Liver (tissue), 9 donors: ENCODE measurements around a stretch of chr2.

DNA sequence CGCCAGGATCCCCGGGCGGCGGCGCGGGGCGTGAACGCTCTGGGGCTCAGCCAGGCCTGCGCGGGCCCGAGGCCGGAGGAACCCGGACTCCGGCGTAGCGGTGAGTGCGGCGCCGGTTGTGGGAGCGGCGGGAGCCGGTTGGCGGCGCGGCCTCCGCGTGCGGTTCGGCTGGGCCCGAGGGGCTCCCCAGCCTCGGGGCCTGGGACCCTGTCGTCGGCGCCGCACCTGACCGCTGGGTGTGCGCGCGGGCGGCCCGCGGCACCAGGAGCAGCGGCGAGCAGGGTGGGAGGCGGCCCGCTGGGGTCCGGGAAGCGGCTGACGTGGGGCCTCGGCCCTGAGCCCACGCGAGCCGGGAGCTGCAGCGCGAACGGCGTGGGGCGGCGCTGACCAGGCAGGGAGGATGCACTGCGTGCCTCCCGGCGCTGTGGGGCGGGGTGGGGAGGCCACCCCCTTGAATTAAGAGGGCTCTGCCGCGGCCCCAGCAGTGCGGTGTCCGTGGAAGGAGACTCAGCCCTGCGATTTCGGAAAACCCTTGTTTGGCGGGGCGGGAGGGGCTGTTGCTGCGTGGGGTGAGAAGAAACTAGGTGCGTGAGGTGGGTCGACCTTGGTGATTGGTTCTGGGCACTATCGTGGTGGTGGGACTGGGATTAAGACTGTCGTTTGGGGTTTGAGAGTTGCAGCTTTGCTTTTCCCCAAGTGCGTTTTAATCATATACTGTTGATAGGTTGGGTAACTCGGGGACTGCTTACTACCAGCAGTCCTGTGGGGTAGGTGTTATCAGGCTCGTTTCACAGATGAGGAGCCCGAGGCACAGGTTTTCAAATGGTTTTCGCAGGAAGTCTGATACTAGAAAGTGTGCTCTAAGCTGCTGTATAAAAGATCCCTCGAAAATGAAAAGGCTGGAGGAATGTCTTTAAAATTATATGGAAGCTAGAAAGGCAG lies 594 bp downstream of the ACSL3 start:
- PRO-cap, 5 experiments, result peak in 1 of 5 experiments; most common plus-strand start position 484 of the sequence (in 1); most common minus-strand start position 402 of the sequence (in 1)
- RAMPAGE, long total RNA, 2 experiments, result no peak in any of the 2 experiments
- RRBS, result under 1% methylated on average over 27 of the region's 82 CpGs

GRCh38 chr2:223055900-223056324 lies 3.9 kb downstream of the KCNE4 start:
- PRO-cap, 5 experiments, result no peak in any of the 5 experiments
- RAMPAGE, long total RNA, 2 experiments, result no peak in any of the 2 experiments
- RRBS, result no CpG with 5 or more reads among the region's 5 CpGs

DNA sequence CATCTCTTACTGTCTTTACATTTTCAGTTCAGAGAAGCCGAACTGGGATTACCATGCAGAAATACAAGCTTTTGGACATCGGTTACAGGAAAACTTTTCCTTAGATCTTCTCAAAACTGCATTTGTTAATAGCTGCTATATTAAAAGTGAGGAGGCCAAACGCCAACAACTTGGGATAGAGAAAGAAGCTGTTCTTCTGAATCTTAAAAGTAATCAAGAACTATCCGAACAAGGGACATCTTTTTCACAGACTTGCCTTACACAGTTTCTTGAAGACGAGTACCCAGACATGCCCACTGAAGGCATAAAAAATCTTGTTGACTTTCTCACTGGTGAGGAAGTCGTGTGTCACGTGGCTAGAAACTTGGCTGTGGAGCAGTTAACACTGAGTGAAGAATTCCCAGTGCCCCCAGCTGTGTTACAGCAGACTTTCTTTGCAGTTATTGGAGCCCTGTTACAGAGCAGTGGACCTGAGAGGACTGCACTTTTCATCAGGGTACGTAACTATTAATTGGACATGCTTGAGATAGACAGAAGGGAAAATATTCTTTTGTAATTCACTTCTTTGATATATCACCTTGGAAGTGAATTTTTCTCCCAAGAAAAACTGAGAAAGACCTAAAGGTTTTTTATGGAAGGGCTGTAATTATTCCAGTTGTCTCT lies 2.4 kb downstream of the MRPL44 start:
- PRO-cap, 5 experiments, result no peak in any of the 5 experiments
- RAMPAGE, long total RNA, 2 experiments, result no peak in any of the 2 experiments
- RRBS, result no CpG with 5 or more reads among the region's 8 CpGs

GRCh38 chr2:223997930-223998428 lies 40.7 kb downstream of the MRPL44 start:
- PRO-cap, 5 experiments, result no peak in any of the 5 experiments
- RAMPAGE, long total RNA, 2 experiments, result no peak in any of the 2 experiments
- RRBS, result no CpG with 5 or more reads among the region's 5 CpGs

- PRO-cap, 5 experiments, result no peak in any of the 5 experiments
- RAMPAGE, long total RNA, 2 experiments, result no peak in any of the 2 experiments
- RRBS, result no CpG with 5 or more reads among the region's 5 CpGs
Measured at GRCh38 chr2:224763114-224763508, 46.9 kb upstream of the CCDC195 start.

DNA sequence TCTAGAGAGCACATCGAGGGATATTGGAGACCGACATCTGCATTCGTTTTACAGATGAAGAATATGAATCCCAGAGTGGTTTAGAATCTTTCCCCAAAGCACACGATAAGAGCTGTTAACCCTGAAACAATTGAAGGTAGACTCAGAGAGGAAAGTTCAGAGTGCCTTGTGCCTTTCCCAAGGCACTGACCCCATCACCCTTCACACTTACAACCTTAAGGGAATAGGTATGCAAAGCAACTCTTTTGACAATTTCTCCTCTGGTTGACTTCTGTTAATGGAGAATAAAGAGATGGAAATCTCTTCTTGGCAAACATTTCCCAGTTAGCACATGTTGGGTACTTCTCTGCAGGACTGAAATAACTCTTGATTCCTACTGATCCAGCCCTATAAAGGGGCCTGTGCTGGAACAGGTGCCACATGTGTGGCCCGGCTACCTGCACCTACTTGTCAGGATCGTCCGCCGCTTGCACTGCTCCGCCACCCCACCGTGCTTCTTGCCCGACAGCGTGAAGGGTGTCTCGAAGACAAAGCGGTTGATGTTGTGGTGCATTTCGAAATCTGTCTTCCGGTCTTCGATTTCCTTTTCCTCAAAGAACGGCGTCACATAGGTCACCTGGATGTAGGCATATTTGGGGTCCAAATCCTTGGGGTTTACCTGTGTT lies 58.4 kb upstream of the CCDC195 start:
- PRO-cap, 5 experiments, result no peak in any of the 5 experiments
- RAMPAGE, long total RNA, 2 experiments, result no peak in any of the 2 experiments
- RRBS, result no CpG with 5 or more reads among the region's 19 CpGs

- PRO-cap, 5 experiments, result no peak in any of the 5 experiments
- RAMPAGE, long total RNA, 2 experiments, result no peak in any of the 2 experiments
- RRBS, result no CpG with 5 or more reads among the region's 4 CpGs
Measured at GRCh38 chr2:226002279-226002833, 602.8 kb downstream of the NYAP2 start.

DNA sequence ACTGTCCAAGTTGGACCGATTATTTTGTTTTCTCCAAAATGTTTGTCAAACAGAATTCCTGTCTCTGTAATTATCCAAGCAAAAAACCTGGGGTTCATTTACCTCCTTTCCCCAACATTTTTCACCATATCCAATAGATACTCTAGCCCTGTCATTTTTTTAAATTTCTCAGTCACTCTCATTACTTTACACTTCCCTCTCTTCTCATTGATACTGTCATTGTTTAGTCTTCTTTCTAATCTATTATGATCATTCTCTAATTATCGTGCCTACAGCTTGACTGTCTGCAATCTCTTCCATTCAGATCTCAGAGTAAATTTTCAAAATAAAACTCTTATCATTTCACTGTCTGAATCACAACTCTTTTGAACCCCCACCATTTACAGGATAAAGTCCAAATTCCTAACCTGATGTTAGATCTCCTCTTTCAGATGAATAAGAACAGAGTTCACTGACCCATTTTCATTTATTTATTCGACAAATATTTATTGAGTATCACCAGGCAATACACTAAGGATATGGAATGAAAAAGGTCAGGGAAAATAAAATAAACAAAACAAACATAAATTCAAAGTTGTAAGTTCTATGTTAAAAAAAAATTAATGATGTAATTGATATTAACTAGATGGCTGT lies 631.2 kb downstream of the IRS1 start:
- PRO-cap, 5 experiments, result peak in 4 of 5 experiments; most common minus-strand start position 314 of the sequence (in 3)
- RAMPAGE, long total RNA, 2 experiments, result no peak in any of the 2 experiments
- RRBS, result no CpG with 5 or more reads among the region's 3 CpGs

GRCh38 chr2:226511324-226511842 lies 288.2 kb downstream of the IRS1 start:
- PRO-cap, 5 experiments, result peak in 4 of 5 experiments; most common plus-strand start chr2:226511643 (in 1); most common minus-strand start chr2:226511459 (in 3)
- RAMPAGE, long total RNA, 2 experiments, result no peak in any of the 2 experiments
- RRBS, result no CpG with 5 or more reads among the region's 4 CpGs

DNA sequence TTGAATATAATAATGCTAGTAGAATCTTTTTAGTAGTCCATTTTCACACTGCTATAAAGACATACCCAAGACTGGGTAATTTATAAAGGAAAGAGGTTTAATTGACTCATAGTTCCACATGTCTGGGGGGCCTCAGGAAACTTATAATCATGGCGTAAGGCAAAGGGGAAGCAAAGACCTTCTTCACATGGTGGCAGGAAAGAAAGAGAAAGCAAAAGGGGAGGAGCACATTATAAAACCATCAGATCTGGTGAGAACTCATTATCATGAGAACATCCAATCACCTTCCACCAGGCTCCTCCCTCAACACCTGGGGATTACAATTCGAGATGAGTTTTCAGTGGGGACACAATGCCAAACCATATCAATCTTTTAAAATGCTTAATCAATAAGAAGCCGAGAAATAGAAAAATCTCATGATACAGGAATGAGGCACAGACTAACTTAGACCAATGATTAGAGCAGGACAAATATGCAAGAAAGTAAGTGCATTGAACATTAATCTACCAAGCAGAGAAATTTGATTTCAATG lies 259.4 kb downstream of the IRS1 start:
- PRO-cap, 5 experiments, result peak in 5 of 5 experiments; most common plus-strand start position 332 of the sequence (in 3); most common minus-strand start position 178 of the sequence (in 1)
- RAMPAGE, long total RNA, 2 experiments, result no peak in any of the 2 experiments
- RRBS, result no CpG with 5 or more reads among the region's 3 CpGs

DNA sequence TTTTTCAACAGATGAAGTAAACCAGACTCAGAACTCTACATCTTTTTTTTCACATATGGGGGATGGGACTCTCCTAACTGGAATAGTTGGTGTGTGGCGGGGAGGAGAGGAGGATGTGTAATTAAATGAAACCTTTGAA lies 73.9 kb downstream of the IRS1 start:
- PRO-cap, 5 experiments, result no peak in any of the 5 experiments
- RAMPAGE, long total RNA, 2 experiments, result no peak in any of the 2 experiments
- RRBS, result no CpG with 5 or more reads among the region's 1 CpG

DNA sequence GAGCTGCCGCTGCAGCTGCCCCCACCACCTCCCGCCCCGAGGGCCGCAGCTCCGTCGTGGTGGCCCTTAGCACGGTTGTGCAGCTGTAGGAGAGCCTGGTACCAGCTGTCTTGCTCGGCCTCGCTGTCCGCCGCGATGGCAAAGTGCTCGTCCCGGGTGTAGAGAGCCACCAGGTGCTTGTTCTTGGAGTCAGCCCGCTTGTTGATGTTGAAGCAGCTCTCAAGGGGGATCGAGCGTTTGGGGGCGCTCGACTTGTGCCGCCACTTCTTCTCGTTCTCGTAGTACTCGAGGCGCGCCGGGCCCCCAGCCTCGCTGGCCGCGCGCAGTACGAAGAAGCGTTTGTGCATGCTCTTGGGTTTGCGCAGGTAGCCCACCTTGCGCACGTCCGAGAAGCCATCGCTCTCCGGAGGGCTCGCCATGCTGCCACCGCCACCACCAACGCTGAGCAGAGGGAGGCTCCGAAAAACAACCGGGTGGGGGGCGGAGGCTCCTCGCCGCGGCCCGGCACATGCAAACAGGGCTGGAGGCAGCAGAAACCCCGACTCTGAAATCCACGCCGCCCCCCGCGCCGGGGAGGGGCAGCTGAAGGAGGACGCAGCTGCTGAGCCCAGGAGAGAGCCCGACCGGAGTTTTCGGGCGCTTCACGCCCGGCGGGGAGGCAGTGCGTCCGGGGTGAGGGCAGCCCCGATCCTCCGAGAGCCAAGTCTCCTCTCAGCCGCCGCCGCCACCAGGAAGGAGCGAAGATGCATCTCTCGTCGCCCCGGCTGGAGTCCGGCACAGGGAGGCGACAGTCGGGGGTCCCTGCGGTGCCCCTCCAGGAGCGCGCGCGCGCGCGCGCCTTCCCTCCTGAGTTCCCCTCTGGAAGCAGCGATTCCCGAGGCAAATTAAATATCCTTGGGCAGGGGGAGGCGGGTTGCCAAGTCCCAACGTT lies 1.0 kb downstream of the IRS1 start:
- PRO-cap, 5 experiments, result peak in 5 of 5 experiments; most common minus-strand start position 860 of the sequence (in 5)
- RAMPAGE, long total RNA, 2 experiments, result no peak in any of the 2 experiments
- RRBS, result 1% methylated on average over 34 of the region's 89 CpGs

GRCh38 chr2:226971046-226971712 lies 135.3 kb downstream of the RHBDD1 start:
- PRO-cap, 5 experiments, result no peak in any of the 5 experiments
- RAMPAGE, long total RNA, 2 experiments, result no peak in any of the 2 experiments
- RRBS, result no CpG with 5 or more reads among the region's 6 CpGs

GRCh38 chr2:227087775-227088538 lies 76.0 kb downstream of the COL4A4 start:
- PRO-cap, 5 experiments, result no peak in any of the 5 experiments
- RAMPAGE, long total RNA, 2 experiments, result no peak in any of the 2 experiments
- RRBS, result no CpG with 5 or more reads among the region's 10 CpGs

DNA sequence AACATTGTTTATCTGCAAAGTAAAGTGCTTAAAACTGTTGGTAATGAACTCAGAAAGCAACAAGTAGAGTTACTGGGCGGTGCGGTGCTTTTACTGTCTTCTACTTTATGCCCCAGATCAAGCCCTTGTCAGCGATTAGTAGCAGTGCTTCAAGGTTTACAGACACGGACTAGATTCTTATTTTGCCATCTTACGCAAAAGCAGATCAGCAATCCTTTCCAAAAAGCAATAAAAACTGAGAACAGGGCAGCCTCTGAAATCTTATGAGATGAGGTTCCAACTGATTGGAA lies 15.5 kb downstream of the COL4A3 start:
- PRO-cap, 5 experiments, result no peak in any of the 5 experiments
- RAMPAGE, long total RNA, 2 experiments, result no peak in any of the 2 experiments
- RRBS, result no CpG with 5 or more reads among the region's 5 CpGs

DNA sequence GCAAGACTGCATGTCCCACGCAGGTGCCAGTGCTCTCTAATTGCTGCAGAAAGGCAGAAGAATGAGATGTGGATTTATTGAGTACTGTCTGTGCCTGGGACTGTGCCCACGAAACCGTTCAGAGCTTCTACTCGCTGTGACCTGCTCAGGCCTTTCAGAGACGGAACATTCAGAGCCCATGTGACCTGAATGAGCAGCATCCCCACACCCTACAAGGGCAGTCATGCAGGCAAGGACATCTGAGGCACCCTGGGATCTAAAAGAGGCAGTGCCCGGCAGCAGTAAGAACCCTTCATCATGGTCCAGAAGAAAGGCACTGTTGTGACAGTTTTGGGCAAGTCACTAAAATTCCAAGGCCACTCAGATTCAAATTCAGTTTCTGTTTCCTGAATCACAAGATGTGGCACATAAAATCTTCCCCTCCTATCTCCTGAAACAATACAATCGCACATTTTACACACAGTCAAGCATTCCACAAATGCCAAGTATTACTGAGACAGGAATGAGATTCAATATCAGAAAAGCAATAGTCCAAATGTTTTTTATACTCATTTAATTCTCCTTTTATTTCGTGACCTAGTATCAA lies 16.0 kb downstream of the COL4A3 start:
- PRO-cap, 5 experiments, result no peak in any of the 5 experiments
- RAMPAGE, long total RNA, 2 experiments, result no peak in any of the 2 experiments
- RRBS, result no CpG with 5 or more reads among the region's 8 CpGs

- PRO-cap, 5 experiments, result peak in 4 of 5 experiments; most common plus-strand start chr2:227406431 (in 4)
- RAMPAGE, long total RNA, 2 experiments, result no peak in any of the 2 experiments
- RRBS, result no CpG with 5 or more reads among the region's 1 CpG
Measured at GRCh38 chr2:227406352-227406686, 18.6 kb upstream of the SCYGR1 start.

DNA sequence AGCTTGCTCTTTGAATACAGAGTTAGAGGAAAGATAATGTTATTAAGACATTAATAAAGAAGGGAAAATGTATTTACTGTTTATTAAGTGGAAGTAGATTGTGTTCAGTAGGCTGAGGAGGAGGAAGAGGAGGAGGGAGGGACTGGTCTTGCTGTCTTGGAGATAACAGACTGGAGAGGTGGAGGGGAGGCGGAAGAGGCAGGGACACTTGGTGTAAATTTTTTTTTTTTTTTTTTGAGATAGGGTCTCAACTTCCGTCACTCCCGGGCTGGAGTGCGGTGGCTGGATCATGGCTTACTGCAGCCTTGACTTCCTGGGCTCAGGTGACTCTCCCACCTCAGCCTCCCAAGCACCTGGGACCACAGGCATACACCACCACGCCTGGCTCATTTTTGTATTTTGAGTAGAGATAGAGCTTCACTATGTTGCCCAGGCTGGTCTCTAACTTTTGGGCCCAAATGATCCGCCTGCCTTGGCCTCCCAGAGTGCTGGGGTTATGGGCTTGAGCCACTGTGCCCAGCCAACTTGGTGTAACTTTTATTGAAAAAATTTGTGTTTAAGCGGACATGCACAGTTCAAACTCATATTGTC lies 32.1 kb downstream of the AGFG1 start:
- PRO-cap, 5 experiments, result no peak in any of the 5 experiments
- RAMPAGE, long total RNA, 2 experiments, result no peak in any of the 2 experiments
- RRBS, result no CpG with 5 or more reads among the region's 7 CpGs

- PRO-cap, 5 experiments, result no peak in any of the 5 experiments
- RAMPAGE, long total RNA, 2 experiments, result no peak in any of the 2 experiments
- RRBS, result no CpG with 5 or more reads among the region's 7 CpGs
Measured at GRCh38 chr2:227565578-227566276, 33.0 kb upstream of the SCYGR2 start.

GRCh38 chr2:229098609-229099358 lies 172.3 kb downstream of the PID1 start:
- PRO-cap, 5 experiments, result no peak in any of the 5 experiments
- RAMPAGE, long total RNA, 2 experiments, result no peak in any of the 2 experiments
- RRBS, result no CpG with 5 or more reads among the region's 9 CpGs